Placental pericyte (primary cell): Measurements from ENCODE around the genes CDC7, TGFBR3 and TMED5.

GRCh38 chr1:91500307-91501206 is at the start of gene CDC7:
Gene CDC7 (plus strand): TSS chr1:91500851.
- CAGE, long polyA plus RNA: no peak

DNA sequence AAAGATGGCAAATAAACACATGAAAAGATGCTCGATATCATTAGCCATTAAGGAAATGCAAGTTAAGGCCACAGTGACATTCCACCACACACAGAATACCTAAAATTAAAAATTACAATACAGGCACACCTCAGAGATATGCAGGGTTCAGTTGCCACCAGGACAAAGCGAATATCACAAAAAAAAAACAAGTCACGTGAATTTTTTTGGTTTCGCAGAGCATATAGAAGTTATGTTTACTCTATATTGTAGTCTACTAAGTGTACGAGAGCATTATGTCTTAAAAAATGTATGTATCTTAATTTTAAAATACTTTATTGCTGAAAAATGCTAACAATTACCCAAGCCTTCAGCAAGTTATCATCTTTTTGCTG is 95.6 kb downstream of the CDC7 start:
- CAGE, long polyA plus RNA: no peak

GRCh38 chr1:91712970-91714170 is 172.6 kb downstream of the TGFBR3 start:
- CAGE, long polyA plus RNA: no peak

- CAGE, long polyA plus RNA: no peak
Measured at GRCh38 chr1:91777666-91777967, 108.3 kb downstream of the TGFBR3 start.

GRCh38 chr1:91815792-91816015 is 70.2 kb downstream of the TGFBR3 start:
- CAGE, long polyA plus RNA: no peak

- CAGE, long polyA plus RNA: no peak
Measured at GRCh38 chr1:91870867-91871241, 15.1 kb downstream of the TGFBR3 start.

DNA sequence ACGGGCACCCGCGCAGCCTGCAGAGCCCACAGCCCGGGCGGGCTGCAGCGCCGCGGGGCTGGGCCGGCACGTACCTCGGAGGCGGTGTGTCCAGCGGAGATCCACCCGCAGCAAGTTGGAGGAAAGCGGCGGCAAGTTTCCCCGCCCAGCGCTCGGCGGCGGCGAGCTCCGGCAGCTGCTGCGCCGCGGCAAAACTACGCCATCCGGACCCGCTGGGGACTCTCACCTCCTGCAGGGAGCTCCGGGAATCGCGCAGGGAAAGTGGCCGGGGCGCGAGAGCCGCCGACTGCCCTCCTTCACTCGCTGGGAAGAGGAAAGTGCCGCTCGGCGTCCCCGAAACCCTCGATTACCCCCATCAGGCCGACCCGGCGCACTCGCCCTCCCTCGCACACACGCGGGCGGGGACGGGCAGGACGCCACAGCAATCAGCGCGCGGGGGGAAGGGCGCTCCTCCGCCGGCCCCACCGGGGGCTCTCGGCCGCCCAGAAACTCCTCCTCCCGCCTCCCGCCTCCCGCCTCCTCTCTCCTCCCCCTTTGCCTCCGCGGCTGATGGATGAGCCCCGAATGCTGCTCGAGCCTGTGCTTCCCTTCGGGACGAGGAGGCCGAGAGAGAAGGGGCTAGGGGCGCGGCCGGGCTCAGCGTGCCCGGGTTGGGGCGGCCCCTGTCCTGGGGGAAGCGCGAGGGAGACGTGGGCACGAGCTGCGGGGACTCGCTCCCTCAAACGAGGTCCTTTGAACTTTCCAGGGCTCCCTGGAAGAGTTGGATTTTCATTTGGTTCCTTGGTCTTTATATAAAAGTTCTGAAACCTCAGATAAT is at the start of gene TGFBR3:
Gene TGFBR3 (minus strand): TSS at position 348 of the 817 bp plus-strand sequence.
- CAGE, long polyA plus RNA: no peak

- CAGE, long polyA plus RNA: no peak
Measured at GRCh38 chr1:92277278-92277850, 21.4 kb downstream of the GLMN start.

- CAGE, long polyA plus RNA: no peak
Measured at GRCh38 chr1:92315767-92316446, 17.0 kb downstream of the RPAP2 start.

- CAGE, long polyA plus RNA: no peak
Measured at GRCh38 chr1:92323781-92324346, 25.0 kb downstream of the RPAP2 start.

DNA sequence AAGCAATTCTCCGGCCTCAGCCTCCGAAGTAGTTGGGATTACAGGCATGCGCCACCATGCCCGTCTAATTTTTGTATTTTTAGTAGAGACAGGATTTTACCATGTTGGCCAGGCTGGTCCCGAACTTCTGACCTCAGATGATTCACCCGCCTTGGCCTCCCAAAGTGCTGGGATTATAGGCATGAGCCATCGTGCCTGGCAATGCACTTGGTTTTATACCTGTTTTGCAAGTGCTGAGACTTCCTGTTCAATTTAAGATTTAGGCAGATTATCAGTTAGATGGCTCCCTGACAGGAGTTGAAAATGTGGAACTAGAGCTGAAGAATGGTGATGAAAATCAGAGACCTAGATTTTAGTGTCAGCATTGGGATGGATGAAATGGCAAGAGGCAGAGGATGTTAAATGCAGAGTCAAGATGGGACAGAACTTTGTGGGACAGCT is 60.6 kb downstream of the RPAP2 start:
- CAGE, long polyA plus RNA: no peak

DNA sequence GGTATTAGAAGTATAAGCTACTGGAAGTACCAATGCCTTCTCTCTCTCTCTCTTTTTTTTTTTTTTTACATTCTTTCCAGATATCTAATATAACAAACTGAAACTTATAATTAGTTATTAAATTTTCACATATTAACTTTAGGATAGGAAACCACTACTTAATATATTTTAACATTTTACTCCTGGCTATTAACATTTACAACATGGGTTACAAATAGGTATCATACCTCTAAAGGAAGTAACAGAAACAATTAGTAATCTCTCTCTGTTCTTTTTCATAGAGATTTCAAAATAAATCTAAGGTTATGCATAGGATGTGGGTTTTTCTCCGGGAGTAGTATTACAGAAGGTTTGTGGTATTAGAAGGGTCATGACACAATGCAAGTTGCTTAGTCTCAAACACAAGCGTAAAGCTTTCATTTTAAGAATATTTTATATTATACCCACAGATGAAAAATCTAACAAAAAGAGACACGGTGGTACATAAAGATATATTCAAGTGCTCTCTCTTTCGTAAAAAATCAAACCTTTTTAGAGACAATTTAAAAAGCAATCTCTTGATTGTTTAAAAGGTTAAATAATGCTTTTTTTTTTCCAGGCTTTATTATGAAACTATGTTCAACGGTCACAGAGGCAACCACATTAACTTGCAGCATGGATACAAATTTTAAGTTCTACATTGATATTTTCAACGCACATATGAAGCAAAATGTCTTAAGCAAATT is 97.1 kb upstream of the GFI1 start:
- CAGE, long polyA plus RNA: no peak

- CAGE, long polyA plus RNA: no peak
Measured at GRCh38 chr1:92697596-92698176, 87.2 kb downstream of the EVI5 start.

DNA sequence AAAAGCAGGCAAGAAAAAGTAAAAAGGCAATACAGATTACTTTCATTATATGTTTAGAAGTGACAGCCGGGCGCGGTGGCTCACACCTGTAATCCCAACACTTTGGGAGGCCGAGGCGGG is 686 bp upstream of the EVI5 start:
- CAGE, long polyA plus RNA: no peak

DNA sequence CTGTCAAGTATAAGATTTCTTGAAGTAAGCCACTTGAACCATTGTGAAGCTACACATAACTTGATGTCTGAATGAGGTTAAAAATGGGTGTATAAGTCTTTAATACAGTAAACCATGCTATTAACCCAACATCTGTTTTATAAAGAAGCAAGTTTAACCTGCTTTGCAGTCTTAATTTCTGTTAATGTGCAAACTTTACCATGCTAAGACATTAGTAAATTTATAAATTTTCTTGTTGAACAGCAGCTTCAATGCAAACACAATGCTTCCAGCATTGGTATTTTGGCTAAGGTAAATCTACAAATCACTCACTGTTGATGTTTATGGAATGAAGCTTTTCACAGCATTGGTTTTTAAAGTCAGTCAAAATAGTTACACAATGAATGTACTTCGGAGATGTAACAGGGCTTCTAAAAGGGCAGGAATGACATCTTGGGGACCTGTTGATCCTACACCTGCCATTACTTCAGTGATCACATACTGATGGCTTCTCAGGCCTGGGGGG is 11.0 kb downstream of the RPL5 start:
- CAGE, long polyA plus RNA: no peak

DNA sequence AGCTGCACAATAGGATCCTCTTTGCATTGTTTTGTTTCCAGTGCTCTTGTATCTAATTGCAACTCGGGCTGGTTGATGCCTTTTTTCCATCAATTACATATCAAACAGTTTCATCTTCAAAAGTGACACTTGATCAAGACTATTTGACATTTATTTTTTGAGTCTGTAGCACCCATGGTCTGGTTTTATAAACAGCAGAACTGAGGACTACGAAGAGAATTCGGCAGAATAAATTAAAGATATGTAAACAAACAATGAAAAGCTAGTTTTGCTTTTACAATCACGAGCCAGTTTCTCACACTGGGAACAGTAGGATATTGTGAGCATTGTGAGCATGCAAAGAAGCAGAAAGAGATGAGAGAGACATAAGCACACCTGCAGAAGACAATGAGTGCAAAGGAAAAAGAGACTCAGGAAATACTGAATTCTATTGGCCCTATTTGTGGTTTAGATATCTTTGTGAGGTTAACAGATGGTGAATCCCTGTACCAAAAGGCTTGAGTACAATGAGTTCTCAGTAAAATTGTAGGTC is 45.3 kb downstream of the RPL5 start:
- CAGE, long polyA plus RNA: no peak

DNA sequence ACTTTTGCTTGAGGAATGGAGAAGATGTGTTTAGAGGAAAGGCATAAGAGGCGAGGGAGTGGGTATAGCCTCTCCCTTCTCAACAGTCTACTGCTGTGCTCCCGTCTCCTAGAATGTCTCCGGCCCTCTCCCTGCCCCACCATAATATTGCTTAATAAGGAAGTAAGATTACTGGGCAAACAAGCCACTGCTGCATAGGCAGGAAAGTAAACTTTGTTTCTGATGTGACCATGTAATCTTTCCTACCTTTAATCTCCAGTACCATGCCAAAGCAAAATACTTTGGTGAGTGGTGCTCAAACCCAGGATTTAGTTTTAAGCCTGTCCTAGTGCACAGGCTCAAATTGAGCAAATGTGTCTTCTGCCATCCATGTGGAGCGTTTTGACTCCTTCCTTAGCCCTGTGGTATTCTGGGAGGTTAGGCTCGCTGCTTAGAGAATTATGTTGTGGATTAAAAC is 34.2 kb upstream of the DIPK1A start:
- CAGE, long polyA plus RNA: no peak

GRCh38 chr1:93124387-93125308 is 45.6 kb downstream of the MTF2 start:
- CAGE, long polyA plus RNA: no peak

DNA sequence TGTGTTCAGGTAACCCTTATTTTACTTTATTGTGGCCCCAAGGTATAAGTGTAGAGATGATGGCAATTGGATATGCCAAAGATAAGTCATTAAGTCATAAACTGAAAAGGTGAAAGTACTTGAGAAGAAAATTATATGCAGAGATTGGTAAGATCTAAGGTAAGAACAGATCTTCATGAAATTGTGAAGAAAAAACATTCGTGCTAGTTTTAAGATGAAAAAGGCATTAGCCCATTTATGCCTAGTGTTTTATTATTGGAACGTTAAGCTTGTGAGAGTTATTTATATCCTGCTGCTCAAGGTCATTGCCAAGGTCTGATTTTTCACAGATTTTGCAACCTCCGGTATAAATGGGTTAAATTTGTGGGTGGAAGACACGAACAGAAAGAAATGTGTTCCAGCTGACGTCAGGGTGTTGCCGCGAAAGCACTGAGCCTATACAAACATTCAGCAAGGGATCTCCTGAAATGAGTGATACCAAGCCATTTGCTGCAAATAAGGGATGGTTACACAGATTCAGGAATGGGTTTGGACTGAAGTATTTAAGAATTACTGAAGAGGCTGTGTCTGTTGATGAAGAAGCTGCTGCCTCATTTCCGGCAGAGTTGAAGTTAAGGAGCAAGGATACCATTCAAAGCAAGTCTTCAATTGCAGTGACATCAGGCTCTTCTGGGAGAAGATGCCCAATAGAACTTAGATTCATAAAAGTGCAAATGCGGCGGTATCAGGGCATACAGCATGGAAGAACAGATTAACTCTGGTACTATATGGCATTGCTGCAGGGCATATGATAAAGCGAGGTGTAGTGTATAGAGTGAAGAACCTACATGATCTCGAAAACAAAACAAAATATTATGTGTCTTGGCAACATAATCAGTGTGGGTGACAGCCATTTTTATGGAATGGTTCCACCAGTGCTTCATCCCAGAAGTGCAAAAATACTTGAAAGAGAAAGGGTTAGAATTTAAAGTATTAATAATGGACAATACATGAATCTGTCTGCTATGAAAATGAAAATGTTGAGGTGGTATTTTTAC is 32.1 kb downstream of the TMED5 start:
- CAGE, long polyA plus RNA: no peak

GRCh38 chr1:93179461-93180589 is at the start of gene TMED5:
Gene TMED5 (minus strand): TSS chr1:93180413.
- CAGE, long polyA plus RNA: no peak